ENCODE measurements around a stretch of chr19.

- RRBS, result 89% methylated on average over 1 of the region's 12 CpGs
These were observed 8.1 kb downstream of the YIPF2 start for GRCh38 chr19:10920321-10920779.

DNA sequence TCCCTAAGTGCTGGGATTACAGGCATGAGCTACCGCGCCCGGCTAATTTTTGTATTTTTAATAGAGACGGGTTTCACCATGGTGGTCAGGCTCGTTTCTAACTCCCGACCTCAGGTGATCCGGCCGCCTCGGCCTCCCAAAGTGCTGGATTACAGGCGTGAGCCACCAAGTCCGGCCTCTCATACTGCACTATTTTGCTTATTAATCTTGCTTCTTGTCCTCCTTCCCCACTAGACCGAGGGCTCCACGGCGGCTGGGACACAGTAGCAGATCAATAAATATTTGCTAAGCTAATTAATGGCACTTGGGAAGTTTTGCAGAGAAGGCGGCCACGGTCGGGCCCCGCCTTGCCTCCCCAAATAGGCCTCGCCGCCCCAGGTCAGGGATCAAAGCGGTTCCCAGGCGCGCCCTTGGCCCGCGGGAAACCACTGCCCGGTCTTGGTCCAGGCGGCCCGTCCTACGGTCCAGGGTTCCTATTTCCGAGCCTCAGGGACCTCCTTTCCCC is 663 bp upstream of the SMARCA4 start:
- RRBS, result 2% methylated on average over 7 of the region's 30 CpGs

- RRBS, result no CpG with 5 or more reads among the region's 15 CpGs
These were observed 7.0 kb downstream of the LDLR start for GRCh38 chr19:11095932-11097007.

DNA sequence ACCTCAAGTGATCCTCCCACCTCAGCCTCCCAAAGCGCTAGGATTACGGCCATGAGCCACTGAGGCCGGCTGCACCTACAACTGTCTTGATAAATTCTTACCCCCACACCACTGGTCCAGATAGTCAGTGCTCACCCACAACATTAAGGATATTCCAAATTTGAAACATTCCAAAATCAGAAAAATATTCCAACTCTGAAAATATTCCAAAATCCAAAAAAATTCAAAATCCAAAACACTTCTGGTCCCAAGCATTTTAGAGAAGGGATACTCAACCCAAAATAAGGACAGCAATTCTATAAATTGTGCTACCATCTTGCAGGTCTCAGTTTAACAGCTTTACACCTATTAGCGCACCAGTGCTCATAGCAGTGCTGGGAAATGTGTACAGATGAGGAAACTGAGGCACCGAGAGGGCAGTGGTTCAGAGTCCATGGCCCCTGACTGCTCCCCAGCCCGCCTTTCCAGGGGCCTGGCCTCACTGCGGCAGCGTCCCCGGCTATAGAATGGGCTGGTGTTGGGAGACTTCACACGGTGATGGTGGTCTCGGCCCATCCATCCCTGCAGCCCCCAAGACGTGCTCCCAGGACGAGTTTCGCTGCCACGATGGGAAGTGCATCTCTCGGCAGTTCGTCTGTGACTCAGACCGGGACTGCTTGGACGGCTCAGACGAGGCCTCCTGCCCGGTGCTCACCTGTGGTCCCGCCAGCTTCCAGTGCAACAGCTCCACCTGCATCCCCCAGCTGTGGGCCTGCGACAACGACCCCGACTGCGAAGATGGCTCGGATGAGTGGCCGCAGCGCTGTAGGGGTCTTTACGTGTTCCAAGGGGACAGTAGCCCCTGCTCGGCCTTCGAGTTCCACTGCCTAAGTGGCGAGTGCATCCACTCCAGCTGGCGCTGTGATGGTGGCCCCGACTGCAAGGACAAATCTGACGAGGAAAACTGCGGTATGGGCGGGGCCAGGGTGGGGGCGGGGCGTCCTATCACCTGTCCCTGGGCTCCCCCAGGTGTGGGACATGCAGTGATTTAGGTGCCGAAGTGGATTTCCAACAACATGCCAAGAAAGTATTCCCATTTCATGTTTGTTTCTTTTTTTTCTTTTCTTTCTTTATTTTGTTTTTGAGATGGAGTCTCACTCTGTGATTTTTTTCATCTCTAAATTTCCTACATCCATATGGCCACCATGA is 15.8 kb downstream of the LDLR start:
- RRBS, result no CpG with 5 or more reads among the region's 41 CpGs

DNA sequence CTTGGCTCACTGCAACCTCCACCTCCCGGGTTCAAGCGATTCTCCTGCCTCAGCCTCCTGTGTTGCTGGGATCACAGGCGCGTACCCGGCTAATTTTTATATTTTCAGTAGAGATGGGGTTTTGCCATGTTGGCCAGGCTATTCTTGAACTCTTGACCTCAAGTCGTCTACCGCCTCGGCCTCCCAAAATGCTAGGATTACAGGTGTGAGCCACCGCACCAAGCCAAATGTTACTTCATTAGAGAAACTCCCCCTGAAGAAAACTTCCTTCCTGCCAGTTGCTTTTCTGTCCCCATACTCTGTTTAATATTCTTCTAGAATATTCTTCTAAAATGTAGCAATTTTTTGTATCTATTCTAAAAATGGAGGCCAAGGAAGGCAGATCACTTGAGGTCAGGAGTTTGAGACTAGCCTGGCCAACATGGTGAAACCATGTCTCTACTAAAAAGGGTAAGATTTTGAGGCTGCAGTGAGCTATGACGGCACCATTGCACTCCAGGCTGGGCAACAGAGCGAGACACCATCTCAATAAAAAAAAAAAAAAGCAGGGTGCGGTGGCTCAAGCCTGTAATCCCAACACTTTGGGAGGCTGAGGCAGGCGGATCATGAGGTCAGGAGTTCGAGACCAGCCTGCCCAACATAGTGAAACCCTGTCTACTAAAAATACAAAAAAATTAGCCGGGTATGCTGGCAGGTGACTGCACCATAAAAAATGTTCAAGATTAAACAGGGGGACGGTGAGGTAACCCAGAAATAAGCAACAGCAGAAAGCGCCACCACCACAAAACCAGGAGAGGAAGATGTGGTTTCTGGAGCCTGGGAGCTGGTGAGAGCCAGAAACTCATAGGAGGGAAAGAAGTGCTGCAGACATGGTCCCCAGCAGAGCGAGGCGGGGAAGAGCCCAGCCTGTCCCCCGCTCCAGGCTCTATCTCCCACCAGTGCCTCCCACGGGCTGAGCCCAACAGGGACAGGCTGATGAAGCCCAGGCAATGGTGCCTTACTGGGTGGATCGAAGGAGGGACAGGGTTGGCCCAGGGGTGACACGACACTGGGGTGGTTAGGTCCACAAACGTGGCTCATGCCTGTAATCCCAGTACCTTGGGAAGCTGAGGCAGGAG is 19.4 kb downstream of the SPC24 start:
- RRBS, result 94% methylated on average over 3 of the region's 24 CpGs

- RRBS, result no CpG with 5 or more reads among the region's 15 CpGs
These were observed 16.9 kb downstream of the SPC24 start for GRCh38 chr19:11138471-11139300.

GRCh38 chr19:11139325-11139636 is 16.3 kb downstream of the SPC24 start:
- RRBS, result no CpG with 5 or more reads among the region's 4 CpGs

DNA sequence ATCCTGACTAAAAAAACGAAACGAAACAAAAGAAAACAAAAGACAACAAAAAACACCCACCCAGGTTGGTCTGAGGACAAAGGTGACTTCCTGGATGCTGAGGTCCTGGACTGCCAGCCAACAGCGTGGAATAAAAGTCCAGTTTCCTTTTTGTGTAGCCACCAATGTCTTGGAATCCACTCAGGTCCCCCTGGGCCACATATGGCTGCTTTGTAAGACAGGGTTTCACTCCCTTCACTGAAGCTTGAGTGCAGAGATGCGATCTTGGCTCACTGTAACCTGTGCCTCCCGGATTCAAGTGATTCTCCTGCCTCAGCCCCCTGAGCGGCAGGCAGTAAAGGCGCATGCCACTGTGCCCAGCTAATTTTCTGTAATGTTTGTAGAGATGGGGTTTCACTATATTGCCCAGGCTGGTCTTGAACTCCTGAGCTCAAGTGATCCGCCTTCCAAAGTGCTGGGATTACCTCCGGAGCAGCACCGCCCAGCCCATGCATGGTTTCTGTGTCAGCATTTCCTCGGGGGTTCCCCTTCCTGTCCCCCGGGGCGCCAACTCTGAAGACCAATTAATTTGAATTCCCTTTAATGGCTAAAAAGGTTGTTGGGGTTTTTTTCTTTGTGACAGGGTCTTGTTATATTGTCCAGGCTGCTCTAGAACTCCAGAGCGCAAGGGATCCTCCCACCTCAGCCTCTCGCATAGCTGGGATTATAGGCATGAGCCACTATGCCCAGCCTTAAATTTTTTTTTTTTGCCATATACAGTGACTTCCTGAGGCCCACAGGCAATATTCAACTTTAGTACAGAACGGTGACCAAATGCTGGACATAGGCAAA is 17.5 kb downstream of the KANK2 start:
- RRBS, result 66% methylated on average over 4 of the region's 16 CpGs

GRCh38 chr19:11180495-11180894 is 16.9 kb downstream of the KANK2 start:
- RRBS, result no CpG with 5 or more reads among the region's 10 CpGs

GRCh38 chr19:11196646-11197413 is 515 bp downstream of the KANK2 start:
- RRBS, result 2% methylated on average over 9 of the region's 47 CpGs

DNA sequence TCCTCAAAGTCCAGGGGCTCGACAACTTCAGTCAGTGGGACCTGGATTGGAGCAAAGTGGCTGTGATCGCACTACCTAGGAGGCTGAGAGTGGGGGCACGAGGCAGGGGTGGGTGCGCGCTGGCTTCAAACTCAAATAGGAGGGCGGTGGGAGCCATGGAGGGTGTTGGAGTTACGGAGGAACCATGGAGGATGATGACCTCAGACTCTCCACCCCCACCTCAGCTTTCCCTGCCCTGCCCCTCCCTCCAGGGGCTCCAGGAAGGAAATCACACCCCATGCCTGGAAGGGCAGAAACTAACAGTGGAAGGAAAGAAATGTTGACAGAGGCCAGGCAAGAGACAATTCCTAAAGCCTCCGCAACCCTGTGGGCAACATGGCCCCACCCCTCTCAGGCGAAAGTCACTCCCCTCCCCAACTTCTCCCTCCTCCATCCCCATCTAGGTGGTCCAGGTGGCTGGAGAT is 9.4 kb downstream of the DOCK6 start:
- RRBS, result no CpG with 5 or more reads among the region's 9 CpGs

GRCh38 chr19:11265593-11266131 is 3.3 kb upstream of the DOCK6 start:
- RRBS, result no CpG with 5 or more reads among the region's 12 CpGs

DNA sequence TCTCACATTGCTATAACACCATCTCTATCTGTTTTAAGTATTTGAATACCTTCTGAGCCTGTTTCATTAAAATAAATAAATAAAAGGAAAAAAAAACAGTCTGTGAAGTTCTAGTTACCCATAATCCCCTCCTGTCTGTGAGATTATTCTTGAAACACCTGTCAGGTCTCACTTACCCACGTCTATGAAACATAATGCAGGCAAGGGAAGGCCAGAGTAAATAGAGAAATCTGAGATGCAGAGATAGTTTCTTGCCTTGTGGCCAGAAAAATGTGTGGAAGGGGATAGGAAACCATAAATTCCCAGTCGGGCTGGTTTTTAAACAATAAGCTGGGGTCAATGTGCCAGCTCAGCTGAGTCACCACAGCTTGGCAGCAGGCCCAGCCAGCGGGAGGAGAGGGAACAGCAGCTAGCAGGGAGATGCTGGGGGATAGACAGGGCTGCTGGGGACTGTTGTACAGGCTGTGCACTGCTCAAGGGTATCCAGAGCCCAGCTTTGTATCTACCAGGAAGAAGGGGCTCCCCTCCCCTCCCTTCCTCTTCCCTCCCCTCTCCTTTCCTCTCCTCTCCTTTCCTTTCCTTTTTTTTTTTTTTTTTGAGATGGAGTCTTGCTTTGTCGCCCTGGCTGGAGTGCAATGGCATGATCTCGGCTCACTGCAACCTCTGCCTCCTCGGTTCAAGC is 1.6 kb downstream of the TMEM205 start:
- RRBS, result no CpG with 5 or more reads among the region's 6 CpGs

DNA sequence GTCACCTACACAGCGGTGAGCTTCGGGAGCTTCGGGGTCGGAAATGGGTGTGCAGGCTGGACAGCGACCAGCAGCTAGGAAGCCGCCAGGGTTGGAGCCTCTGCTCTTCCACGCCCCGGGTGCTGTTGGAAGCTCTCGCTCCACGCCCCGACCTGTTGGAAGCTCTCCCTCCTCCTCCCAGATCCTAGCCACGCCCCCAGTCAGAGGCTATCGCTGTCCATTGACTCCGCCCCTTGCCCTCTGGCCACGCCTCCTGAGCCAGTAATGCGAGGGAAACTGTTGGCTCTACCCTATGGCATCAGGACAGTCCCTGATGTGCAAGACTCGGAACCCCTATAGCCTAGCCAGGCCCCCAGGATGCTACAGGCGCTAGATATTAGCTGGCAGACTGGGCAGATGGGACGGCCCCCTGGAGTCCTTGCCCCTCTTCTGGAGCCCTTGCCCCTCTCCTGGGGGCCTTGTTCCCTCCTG is 6.3 kb downstream of the PLPPR2 start:
- RRBS, result no CpG with 5 or more reads among the region's 19 CpGs

- RRBS, result no CpG with 5 or more reads among the region's 6 CpGs
These were observed 1.2 kb downstream of the RGL3 start for GRCh38 chr19:11418037-11418252.

DNA sequence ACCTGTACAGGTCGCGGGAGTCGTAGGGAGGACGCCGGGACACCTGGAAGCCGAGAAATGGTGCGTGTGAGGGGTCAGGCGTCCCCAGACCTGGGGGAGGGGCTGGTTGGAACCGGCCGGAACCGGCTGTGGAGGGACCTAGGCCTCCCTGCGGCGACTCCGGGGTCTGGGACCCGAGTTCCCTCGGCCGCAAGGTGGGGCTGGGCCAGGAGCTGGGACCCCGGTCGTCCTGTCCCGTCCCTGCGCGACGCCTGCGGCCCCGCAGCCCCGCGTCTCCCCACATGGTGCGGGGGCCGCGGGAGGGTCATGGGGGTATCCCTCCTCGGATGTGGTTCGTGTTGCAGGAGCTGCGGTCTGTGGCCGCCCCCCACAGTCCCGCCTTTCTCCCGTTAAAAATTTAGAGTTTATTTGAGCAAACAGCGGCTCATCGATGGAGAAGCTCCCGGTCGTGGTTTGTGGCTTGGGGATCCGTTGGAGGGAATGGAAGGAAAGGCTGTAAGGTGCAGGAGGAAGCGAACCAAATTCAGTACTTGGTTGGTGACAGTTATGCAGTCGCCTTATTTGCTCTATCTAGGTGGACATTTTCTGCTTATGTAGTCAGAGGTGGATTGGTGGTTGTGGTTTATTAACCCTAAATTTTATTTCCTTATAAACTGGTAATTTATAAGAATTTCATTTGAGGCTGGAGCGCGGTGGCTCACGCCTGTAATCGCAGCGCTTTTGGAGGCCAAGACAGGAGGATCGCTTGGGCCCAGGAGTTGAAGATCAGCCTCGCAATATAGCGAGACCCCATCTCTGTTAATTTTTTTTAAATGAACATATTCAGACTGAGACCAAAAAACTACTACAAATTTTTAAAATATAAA is 521 bp downstream of the ZNF627 start:
- RRBS, result 1% methylated on average over 14 of the region's 51 CpGs

GRCh38 chr19:11694446-11695299 is 44.1 kb downstream of the ZNF823 start:
- RRBS, result 2% methylated on average over 12 of the region's 62 CpGs

DNA sequence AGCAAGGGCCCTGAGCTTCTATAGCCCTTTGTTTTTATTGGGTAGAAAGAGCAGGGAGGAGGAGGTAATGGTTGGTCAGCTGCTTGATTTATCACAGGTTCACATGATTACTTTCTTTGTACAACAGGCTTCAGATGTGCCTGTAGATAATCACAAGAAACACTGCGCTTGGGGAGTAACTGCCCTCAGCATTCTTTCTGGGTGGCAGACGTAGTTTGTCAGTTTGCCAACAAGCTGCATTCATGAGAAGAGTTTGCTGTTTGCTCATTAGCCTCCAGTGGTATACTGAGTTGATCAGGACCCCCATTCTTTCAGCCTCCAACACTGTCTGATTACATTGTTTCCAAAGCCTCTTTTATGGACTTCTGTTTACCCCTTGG is 4.7 kb upstream of the ZNF439 start:
- RRBS, result no CpG with 5 or more reads among the region's 2 CpGs

DNA sequence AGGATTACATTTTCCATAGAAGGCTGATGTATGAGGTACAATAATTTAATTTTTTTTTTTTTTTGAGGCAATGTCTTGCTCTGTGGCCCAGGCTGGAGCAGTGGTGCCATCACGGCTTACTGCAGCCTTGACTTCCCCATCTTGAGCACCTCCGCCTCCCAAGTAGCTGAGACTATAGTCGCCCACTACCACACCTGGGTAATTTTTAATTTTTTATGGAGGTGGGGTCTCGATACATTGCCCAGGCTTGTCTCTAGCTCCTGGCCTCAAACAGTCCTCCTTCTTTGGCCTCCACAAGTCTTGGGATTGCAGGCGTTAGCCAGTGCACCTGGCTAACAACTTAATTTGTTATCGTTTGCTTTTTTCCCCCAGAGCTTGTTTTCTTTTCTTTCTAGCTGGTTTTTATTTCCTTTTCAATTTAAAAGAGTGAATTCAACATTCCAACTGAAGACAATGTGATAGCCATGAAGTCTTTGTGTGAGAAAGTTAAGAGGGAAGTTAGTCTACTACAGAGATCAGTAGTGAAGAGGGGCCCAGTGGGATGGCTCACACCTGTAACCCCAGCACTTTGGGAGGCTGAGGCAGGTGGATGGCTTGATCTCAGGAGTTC is 3.2 kb downstream of the ZNF439 start:
- RRBS, result no CpG with 5 or more reads among the region's 6 CpGs

- RRBS, result no CpG with 5 or more reads among the region's 12 CpGs
These were observed 8.0 kb downstream of the ZNF439 start for GRCh38 chr19:11856268-11857094.